Neural progenitor cell (in vitro differentiated cells): ENCODE results near the gene MED13.

DNA sequence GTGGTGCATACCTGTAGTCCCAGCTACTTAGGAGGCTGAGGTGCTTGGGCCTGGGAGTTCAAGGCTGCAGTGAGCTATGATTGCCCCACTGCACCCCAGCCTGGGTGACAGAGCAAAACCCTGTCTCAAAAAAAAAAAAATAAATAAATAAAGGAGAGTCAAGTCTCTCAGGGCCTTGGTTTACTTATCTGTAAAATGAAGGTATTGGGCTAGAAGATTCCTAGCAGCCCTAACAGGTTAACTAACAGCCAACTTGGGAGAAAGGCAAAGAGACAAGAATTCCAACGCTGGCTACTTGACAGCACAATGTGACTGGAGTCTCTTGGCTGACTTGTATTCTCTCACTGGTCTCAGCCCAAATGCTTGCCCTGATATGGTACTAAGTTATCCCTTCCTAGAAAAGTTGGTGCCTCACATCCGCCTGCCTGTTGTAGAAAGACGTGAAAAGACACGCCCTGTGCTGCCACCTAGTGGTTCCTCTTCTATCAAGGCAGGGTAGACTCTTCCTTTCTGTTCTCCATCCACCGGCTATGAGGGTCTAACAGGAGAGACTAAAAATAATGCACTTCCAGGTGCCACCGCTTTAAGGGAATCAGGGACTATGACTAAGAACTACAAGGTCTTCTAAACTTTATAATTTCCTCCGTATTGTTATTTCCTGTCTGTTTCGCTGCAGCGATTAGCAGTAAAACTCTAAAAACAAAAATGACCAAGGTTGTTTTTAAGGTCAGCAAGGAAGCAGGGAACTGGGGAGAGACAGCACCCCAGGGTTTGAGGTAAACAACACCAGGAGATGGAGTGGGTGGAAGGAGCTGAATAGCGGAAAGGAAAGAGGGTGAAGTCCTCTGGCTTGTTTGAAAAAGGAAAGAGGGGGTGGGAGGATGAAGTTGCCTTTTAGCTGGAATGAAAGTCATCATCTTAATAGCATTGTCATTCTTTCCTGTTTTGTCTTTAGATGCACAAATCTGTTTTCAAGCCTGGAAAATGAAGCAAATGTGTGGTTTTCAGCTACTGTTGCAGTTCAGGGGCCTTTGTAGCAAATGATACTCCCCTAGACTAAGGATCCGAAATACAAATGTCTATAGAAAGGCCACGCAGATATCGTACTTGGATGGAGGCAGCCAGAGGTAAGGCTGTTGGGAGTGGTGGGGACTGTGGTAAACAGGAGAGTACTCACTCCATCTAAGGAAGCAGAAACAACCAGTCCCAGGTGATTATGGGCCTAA, 109.5 kb downstream of the YPEL2 start:
- RAMPAGE, long total RNA = no peak

DNA sequence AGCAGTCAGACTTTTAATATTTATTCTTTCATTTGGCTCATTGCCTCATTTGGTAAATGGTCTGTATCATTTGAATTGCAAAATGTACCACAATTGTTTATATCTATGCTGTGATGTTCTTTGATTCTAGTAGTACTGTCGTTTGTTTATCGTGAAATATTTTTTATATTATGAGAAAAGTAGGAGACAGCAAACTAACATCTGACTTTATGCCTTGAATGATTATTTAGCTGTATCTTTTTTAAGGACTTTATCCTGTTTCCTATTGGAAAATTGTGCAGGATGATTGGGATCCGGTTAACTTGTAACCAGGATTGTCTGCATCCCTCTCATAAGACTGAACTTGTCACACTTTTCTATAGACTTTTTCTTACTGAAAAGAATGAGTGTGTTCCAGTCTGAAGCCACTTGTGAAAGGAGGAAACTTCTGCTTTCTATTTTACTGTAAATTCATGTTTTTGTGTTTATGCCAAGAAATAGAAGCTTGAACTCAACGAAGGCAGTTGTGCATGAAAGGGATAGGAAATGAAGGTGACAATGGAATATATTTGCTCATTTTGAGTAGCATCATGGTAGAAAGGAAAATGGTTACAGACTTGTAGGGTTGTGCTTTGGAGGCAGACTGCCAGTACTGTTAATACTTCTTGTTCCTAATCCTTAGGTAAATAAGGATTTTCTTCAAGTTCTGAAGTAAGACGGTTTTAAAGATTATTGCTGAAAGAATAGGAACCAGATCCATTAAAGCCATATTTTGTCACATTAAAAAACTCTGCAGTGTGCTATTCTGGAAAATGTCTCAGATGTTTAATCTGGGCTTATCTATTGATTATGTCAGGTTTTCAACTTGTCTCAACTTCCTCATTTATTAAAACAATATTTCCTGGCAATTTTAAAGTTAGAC, 8.0 kb downstream of the CLTC start:
- RAMPAGE, long total RNA = no peak

DNA sequence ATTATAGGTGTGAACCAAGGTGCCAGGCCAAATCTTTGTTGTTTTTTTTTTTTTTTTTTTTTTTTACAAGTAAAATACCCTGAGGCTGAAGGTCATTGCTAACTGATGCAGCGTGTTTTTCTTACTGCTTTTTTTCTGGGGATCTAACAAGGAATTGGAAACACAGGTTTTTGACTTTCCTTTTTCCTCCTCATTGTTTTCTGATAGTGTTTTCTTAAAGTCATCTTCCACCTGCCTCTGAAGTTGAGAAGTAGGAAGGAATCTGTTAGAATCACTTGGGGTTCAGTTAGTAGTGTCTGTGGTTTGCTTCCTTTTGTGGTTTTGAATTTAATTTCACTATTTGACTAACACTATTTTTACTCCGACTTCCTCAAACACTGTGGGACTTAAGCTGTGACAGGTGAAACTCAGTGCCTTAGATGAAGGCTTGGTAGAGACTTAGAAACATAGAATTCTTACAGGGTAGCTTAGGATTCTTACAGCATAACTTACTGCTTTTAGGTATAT, 22.3 kb downstream of the CLTC start:
- RAMPAGE, long total RNA = no peak

DNA sequence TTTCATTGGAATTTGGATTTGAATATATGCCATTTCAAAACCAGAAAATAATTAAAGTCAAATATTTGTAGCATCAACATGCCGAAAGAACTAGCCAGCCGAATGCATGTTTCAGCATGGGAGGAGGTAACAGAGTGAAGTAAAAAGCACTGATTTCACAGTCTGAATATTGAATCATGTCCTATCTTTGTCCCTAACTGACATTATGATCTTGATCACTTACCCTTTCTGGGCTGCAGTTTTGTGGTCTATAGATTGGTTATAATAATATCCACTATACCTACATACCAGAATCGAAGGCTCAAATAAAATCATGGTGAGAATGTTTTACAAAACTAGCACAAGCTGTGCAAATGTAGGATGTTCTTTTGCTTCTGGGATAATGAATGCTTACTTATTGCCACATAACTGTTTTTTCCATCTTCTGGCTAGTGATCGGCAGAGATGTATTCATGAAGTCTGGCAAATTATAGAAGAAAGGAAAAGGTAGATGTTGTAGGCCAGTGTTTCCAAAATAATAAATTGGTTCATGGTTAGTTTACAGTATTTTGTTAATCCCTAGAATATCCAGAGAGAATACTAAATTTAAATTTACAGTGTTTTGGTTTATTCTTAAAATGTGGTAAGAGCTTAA, 84.7 kb downstream of the TUBD1 start:
- RAMPAGE, long total RNA = no peak

GRCh38 chr17:60077909-60078522, 705 bp downstream of the HEATR6 start:
- RAMPAGE, long total RNA = no peak

DNA sequence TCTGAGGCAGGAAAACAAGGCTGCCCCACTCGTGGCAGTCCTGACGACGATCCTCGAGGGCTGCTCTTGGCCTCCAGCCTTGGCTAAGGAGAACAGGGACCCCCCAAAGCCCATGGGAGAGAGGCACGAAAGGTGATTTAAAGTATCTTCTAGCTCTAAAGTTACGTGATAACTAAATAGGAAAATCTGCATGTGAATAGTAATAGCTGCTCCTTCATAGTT, 81.7 kb downstream of the CA4 start:
- RAMPAGE, long total RNA = no peak

DNA sequence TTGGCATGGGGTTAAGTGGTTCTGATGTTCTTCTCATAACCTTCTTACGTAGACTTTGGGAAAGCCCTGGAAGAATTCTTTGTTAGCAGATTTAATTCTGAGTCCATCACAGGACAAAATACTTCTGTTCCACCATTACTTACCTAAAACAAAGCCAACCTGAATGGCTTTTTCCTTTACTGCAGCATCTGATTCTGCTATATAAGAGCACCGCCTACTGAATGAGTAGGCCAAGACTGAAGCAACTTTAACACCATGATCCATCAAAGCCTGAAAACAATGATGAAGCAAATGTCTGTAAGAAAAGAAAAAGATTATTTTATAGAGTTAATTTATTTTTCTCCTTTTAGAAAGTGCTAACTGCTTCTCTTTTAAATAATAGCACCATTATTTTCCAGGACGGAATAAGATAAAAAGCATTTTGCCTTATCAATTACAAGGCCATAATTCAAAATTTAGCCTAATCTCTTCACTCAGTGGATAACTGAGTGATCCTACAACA, 31.7 kb downstream of the APPBP2 start:
- RAMPAGE, long total RNA = no peak

- RAMPAGE, long total RNA = no peak
Measured at GRCh38 chr17:60524040-60524601, 1.9 kb downstream of the APPBP2 start.

- RAMPAGE, long total RNA = no peak
Measured at GRCh38 chr17:60571093-60571618, 28.8 kb upstream of the PPM1D start.

DNA sequence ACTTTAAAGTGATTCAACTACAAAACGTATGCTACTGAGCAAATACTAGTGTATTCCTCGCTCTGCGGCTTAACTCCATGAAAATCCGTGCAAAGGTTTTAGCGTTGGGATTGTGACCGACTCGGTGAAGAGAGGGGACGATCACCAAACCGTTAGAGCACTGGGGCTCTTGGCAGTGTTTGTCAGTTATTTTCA, 842 bp upstream of the PPM1D start:
- RAMPAGE, long total RNA = no peak

DNA sequence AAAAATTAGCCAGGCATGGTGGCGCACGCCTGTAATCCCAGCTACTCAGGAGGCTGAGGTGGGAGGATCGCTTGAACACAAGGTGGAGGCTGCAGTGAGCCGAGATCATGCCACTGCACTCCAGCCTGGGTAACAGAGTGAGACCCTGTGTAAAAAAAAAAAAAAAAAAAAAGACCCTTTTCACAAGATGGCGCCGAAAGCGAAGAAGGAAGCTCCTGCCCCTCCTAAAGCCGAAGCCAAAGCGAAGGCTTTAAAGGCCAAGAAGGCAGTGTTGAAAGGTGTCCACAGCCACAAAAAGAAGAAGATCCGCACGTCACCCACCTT, 330.0 kb upstream of the TBX2 start:
- RAMPAGE, long total RNA = no peak

- RAMPAGE, long total RNA = no peak
Measured at GRCh38 chr17:61139162-61139730, 260.4 kb upstream of the TBX2 start.

- RAMPAGE, long total RNA = no peak
Measured at GRCh38 chr17:61260323-61260989, 139.2 kb upstream of the TBX2 start.

DNA sequence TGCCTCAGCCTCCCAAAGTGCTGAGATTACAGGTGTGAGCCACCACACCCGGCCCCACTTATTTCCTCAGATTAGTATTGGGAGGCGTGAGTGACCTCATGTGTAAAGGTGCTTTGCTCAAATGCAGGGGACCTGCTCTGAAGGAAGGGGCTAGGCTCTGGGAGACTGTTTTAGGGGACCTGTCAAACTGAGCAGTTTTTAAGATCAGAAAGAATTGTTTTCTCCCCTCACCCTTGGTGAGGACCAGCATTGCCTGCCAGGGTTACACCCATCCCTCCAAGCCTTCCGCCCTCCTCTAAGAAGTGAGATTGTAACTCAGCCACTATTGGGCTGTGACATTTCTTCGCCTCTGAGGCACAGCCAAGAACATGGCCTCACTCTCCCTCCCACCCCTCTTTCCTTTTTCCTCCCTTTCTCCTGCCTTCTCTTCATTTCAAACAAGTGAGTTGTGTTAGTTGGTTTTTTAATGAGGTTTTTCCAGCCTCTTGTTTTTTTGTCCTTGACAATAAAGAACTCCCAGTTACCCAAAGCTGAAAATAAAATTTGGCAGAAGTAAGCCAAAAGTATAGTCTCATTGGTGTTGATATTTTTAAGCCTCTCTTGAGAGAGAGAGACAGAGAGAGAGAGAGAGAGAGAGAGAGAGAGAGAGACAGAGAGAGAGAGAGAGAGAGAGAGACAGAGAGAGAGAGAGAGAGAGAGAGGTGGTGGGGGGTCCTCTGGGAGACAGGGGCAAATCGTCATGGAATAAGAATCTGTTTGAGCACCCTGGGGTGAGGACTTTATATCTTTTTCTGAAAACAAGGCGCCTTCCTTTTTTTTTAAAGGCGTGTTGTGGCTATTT, 77.2 kb upstream of the TBX2 start:
- RAMPAGE, long total RNA = no peak

DNA sequence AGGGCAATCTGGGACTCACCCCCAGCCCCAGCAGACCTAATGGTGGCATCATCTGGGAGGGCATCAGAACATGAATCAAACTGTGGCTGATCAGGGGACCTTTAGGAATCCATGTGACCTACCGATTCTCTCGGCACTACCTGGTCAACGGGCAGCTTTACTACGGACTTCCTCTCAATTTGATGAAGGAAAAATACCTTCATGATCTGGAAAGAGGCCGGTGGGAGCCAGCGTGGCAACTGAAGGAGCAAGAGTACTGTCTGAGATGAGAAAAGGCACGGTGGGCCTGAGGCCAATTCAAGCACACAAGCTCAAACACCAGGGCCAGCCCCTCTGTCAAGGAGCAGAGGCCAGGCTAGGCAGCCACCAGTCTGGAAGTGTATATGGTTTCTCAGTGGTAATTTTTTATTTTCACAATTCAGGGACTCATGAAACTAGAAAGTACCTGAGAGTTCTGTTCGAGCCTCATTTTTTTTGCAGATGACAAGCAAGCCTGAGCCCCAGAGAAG, 5.1 kb upstream of the TBX2 start:
- RAMPAGE, long total RNA = no peak

GRCh38 chr17:61397055-61397410, 2.6 kb upstream of the TBX2 start:
- RAMPAGE, long total RNA = no peak

GRCh38 chr17:61456099-61456510, 3.9 kb downstream of the TBX4 start:
- RAMPAGE, long total RNA = no peak

GRCh38 chr17:62062924-62063663, 2.0 kb downstream of the MED13 start:
- RAMPAGE, long total RNA = no peak

DNA sequence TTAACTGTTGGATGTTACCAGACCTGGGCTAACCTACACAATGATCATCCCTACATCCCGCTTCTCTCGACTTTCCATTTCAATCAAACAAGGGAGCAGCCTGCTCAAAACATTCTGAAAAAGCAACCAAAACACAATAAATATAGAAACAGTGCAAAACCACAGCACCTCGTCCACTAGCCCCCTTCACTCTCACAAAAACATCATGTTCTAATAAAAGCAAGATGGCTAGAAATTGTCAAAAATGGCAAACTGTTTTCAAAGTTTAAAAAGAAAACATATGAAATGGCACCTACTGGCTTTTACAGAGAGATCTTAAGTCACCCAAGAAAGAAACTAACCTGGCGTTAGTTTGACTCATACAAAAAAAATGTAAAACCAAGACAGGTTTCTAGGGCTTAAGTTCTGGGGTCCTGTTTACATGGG, 765 bp downstream of the MED13 start:
- RAMPAGE, long total RNA = no peak

DNA sequence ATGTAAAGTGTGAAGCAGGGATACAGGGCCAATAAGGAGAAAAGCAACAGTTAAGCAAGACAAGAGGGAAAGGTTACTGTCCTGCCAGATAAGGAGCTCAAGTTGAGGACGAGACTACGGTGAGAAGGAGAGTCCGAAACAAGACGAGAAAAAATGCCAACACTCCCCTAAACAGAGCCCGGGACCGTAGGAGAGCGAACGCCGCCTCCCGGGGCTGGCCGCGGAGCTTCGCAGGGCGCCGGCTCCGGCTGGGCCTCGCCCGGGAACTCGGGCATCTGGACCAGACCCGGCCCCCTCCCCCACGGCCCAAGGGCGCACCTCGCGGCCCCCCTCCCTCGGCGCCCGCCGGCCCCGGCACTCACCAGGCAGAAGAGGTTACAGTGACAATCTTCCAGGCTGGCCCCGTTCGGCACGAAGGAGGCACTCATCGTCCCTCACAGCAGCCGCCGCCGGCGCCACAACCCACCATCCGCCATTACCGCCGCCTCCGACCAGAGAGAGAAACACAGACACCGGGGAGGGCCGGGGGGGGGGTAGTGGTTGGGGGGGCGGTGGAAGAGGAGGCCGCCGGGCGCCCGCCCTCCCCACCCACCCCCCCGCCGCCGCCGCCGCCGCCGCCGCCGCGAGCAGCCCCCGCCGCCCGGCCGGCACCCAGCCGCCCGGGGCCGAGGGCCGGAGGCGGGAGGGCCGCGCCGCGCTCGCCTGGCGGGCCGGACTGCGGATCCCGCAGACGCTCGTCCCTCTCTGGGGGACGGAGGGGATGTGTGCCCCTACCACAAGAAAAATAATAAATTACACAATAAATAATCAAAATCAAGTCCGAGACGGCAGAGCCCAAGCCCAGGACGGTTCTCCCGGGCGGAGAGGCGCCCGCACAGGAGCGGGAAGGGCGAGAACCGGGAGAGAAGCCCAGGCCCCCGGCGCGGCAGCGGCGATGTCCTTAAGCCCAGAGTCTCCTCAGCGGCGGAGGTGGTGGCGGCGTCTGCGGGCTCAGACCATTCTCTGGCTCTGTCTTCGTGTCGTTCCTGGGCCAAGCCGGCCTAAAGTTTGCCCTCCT, at the start of gene MED13:
Gene MED13 (minus strand): TSS at position 501 of the 1,057 bp plus-strand sequence.
- RAMPAGE, long total RNA = no peak